M059J (cell line): Measurements from ENCODE around the genes AMMECR1L and SAP130.

GRCh38 chr2:127084591-127085054 lies 22.3 kb downstream of the BIN1 start:
- RAMPAGE, long total RNA, result no peak

- RAMPAGE, long total RNA, result no peak
Measured at GRCh38 chr2:127175350-127176190, 44.5 kb downstream of the CYP27C1 start.

DNA sequence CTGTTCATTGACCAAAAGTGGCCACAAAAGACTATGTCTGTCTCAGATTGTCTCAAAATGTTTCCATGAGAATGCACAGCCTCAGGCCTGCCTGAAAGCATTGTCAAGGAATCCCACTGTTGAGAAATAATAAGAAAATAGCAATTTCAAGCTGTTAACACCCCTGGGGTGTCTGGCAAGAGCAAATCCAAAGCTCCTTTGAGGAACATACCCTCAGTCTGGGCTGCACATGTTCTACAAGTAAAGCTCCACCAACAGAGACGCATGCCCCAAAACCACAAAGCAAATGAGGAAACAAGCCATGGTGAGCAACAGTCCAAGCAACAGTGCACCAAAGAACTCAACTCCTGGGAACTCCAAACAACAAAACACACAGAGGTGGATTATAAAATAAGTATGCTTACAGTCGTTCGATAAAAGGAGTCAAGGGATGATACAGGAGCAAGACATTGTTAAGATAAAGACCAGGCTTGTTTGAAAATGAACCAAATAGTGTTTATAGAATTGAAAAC lies 40.3 kb downstream of the CYP27C1 start:
- RAMPAGE, long total RNA, result no peak

- RAMPAGE, long total RNA, result no peak
Measured at GRCh38 chr2:127284043-127284670, 9.8 kb downstream of the ERCC3 start.

- RAMPAGE, long total RNA, result no peak
Measured at GRCh38 chr2:127300977-127301601, 7.1 kb upstream of the ERCC3 start.

DNA sequence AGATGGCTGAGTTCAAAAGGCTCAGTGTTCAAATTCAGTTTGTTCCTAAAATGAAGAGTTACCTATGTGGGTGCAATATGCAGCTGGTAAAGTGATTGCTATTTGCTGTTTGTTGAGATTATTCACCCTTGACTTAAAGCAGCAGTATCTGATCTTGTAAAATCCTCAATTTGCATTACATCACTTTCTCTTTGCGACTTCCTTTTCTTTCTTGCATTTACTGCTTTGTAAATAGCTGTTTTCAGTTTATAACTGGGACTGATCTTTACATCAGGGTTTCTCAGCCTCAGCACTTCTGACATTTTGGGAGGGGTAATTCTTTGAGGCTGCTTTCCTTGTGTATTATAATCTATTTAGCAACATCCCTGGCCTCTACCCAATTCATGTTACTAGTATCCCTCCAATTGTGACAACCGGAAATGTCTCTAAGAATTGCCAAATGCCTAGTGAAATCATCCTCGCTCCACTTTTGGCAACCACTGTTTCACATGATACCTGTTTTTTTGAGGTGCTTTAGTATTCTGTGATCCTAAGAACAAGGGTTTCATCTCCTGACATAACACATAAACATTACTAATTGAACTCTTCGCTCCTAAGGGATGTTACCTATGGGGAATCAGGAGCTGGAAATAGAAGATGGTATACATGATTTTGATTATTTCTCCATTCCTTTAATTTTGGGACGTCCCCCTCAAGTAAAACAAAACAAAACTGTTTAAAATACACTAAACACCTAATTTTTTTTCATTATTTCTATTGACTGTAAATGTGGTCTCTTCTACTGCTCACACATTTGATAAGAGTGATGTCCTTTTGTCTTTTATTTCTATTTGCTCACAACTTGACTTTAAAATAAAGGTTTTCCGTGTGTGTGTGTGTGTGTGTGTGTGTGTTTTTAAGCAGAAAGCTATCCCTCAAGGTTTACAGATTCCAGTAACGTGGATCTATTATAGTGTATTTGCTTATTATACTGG lies 12.3 kb upstream of the ERCC3 start:
- RAMPAGE, long total RNA, result no peak

DNA sequence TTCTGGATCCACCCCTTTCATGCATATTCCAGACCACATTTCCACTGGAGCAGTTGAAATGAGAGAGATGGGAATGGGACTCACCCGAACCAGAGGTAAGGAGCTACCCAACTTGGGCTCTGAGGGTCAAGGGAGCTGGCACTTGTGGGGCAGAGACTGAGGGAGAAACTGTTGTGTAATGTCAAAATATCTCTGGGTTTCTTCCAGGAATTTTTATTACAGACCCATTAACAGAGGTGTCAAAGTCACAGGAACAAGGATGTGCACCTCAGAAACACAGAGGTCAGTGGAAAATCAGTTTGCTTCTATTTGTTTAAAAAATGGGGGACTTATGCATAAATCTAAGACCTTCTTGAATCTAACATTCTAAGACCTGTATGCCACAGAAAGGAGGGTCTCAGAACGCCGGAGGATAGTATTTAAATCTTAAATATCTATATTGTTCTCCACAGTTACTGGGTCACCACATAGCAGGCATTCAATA lies 1.2 kb upstream of the MAP3K2 start:
- RAMPAGE, long total RNA, result no peak

GRCh38 chr2:127400544-127400974 lies 12.8 kb upstream of the MAP3K2 start:
- RAMPAGE, long total RNA, result no peak

- RAMPAGE, long total RNA, result no peak
Measured at GRCh38 chr2:127419889-127420384, 1.7 kb downstream of the PROC start.

GRCh38 chr2:127503265-127503969 lies 22.9 kb downstream of the IWS1 start:
- RAMPAGE, long total RNA, result no peak

GRCh38 chr2:127627411-127627835 lies 18.5 kb upstream of the GPR17 start:
- RAMPAGE, long total RNA, result no peak

DNA sequence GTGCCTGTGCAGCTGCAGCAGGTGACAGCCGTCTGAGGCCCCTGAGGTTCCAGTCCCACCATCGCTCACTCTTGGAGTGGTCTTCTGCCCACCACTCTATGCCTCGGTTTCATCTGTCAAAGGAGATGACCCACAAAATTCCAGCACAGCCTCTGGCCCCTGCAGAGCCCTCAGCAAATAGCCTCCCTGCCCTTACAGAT lies 16.6 kb upstream of the GPR17 start:
- RAMPAGE, long total RNA, result no peak

- RAMPAGE, long total RNA, result no peak
Measured at GRCh38 chr2:127885564-127885730, 309 bp downstream of the AMMECR1L start.

- RAMPAGE, long total RNA, result no peak
Measured at GRCh38 chr2:127885731-127886611, at the start of gene AMMECR1L. TSS of gene AMMECR1L (minus strand) at chr2:127885956.

DNA sequence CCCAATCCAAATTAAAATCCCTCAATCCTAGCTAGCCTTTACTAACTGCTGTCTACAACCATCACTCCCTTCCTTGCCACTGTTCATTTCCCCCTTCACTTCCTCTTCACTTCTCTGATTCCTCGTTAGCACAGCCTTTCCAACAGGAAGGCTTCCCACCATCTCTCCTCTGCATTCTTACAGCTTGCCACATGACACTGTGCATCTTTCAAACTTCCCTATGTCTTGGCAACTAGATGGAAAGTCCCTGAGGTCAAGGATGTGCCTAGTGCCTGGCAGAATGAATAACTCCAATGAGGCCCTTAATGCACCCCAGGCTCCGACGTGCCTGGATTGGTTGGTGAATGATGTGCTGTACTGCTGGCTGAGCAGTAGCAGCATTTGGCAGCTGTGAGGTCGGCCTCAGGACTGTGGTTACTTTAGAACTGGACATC lies 15.1 kb downstream of the SAP130 start:
- RAMPAGE, long total RNA, result no peak

DNA sequence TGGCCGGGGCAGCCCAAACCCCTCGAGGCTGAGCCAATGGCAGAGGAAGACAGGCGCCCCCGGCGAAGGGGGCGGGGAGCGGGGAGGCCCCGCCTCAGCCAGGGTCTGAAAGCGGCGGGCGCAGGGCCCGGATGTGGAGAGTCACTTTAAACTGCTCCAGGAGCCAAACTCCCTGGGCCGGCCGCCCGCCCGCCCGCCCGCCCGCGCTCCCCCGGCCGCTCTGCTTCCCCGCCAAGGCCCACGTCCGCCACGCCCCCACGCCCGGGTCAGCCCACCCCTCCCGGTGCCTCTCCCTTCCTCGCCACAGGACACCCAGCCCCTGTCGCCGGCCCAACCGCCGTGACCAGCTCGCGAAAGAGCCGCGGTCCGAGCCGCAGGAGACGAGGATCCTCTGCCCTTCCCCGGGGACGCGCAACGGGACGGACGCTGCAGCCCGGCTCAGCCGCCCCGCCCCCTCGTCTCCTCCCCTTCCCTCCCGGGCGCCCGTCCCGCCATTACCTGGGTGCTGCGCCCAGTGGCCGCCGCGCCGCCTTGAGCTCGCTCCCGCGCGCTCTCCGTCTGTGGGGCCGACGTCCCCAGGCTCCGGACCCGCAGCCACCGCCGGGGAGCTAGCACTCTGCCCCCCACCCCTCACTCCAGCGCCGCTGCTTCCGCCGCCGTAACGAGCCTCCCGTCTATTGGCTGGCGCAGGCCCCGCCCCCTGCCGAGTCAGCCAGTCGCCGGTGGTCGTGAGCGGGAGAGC lies at the start of gene SAP130:
Gene SAP130, minus strand, starts transcription at position 618 of the 742 bp plus-strand sequence.
- RAMPAGE, long total RNA, result no peak

DNA sequence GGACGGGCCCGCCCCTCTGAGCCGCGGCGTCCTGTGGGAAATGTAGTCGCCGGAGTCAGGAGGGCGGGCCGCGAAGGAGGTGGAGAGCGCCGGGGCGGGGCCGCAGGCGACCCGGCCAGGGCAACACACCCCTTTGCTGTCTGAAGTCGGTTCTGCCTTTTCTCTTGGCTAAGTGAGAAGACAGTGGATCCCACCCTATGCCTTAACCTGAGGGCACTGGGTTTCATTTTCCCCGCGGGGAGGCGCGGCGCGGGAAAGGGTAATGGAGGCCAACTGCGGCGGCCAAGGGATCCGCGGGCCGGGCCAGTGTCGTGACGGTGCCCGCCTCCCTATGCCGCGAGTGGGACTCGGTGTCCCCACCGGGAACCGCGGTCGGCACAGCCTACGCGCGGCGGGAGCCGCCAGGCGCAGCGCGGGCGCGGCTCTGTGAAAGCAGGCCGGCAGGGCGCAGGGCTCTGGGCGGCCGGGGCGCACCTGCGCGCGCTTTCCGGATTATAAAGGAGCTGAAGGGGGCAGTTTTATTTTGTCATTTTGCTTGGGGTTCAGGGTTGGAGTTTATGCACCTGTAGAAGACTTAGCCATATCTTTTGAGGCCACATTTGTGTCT lies 428 bp upstream of the SAP130 start:
- RAMPAGE, long total RNA, result no peak

DNA sequence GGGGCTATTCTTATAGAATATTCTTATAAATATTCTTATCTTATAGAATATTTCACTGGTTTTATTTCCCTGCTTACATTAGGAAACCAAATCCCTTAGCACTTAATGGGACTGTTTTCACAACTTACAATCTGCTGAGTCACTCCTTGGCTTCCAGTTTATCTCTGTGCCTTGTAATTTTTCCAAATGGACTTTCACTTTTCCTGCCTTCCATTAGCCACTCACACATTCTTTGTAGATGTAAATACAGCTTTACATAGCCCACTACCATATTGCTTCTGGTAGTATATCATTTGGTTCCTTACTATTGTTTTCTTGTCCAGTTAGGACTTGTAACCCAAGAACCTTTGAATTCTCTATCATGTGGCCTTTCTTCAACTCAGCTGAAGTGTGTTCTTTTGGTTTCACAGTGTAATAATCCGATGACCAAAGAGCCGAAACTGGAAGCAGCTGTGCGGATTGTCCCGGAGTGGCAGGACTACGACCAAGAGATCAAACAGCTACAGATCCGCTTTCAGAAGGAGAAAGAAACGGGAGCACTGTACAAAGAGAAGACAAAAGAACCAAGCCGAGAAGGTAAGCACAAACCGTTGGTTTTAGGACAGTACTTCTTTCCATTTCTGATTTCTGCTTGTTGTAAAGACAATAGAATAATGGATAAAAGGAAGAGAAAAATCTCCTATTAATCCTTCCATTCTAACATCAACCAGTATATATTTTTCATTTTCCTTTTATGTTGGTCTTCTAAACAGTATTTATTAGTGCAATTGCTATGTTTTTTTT lies 96.2 kb downstream of the UGGT1 start:
- RAMPAGE, long total RNA, result no peak

DNA sequence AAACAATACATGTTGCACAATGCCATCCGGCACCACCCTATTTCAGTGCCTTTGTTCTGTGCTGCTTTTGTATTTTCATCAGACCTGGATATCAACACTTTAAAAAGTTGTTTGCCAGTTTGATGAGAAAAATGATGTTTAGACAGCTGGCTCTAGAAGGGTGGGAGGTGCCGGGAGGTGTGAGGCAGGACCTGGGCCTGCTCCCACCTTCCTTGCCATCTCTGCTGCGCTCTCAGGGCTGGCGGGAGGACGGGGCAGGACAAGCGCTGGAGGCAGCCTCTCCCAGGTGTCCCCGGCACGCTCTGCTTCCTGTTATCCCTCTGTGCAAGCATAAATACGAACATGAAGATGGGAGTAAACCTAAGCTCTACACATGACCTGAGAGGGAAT lies 103.7 kb downstream of the HS6ST1 start:
- RAMPAGE, long total RNA, result no peak

GRCh38 chr2:128267138-128267710 lies 51.4 kb downstream of the HS6ST1 start:
- RAMPAGE, long total RNA, result no peak